Subcutaneous adipose tissue (tissue), 3 donors: Measurements from ENCODE around the genes P4HA3, CHRDL2 and ARRB1.

DNA sequence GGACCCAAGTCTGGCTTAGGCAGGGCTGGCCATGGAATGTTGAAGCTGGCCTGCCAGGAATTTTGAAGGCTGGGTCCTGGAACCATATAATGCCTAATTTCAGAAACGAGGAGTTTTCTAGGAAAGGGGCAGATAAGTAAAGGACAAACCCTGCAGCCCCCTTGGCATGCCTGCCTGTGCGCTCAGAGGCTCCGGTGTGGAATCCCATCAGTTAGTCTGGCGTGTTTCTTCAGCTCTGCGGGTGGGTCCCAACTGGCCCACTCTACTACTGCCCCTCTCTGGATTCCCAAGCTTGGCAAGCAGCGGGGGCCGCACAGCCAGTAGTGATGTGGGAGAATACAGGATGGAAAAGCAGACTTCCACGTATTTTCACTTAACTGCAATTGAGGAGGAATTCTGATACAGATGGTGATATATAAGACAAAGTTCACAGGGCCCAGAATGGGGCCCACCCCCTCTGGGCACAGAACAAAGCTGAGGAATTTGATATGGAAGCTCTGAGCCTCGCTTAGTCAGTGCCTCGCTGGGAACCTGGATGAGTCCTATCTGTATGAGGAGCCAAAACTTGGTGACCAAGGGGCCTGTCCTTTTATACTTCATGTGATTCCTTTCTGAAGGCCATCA is 25.7 kb downstream of the RELT start:
- PRO-cap = no peak
- RAMPAGE, long total RNA, 3 experiments = no peak in any of the 3 experiments

DNA sequence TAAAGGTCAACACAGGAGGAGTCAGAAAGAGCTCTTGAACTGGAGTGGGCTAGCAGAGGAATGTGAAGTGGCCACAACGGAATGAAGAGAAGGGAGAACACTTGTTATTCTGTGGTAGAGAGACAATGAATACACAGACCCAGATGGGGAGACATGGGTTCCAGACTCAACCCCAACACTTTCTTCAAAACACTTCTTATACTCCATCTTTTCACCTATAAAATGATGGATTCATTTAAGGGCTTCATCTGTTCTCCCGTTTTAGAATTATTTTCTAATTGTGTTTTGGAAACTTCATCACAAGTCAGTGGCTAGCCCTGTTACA is 88.3 kb downstream of the RELT start:
- PRO-cap = no peak
- RAMPAGE, long total RNA, 3 experiments = no peak in any of the 3 experiments

GRCh38 chr11:73467450-73467992 is 91.3 kb downstream of the RELT start:
- PRO-cap = bidirectional peak, plus-strand start at chr11:73467746, minus-strand start at chr11:73467617
- RAMPAGE, long total RNA, 3 experiments = no peak in any of the 3 experiments

- PRO-cap = no peak
- RAMPAGE, long total RNA, 3 experiments = no peak in any of the 3 experiments
Measured at GRCh38 chr11:73595588-73596099, 2.3 kb downstream of the FAM168A start.

- PRO-cap = no peak
- RAMPAGE, long total RNA, 3 experiments = no peak in any of the 3 experiments
Measured at GRCh38 chr11:73651964-73653044, 5.9 kb downstream of the PLEKHB1 start.

DNA sequence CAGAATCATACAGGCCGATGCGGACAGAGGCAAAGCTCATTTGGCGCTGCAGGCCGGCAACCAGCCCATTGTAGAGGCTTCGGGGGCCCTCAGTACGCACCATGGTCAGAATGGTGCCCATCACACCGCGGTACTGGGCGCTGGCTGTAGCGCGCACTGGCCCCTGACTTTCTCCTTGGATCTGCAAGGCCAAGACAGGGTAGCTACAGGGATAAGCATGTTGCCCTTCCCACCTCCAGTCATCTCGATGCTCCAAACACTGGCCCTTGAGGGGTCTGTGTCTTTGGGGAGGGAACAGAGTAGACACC is 4.8 kb downstream of the UCP2 start:
- PRO-cap = no peak
- RAMPAGE, long total RNA, 3 experiments = no peak in any of the 3 experiments

DNA sequence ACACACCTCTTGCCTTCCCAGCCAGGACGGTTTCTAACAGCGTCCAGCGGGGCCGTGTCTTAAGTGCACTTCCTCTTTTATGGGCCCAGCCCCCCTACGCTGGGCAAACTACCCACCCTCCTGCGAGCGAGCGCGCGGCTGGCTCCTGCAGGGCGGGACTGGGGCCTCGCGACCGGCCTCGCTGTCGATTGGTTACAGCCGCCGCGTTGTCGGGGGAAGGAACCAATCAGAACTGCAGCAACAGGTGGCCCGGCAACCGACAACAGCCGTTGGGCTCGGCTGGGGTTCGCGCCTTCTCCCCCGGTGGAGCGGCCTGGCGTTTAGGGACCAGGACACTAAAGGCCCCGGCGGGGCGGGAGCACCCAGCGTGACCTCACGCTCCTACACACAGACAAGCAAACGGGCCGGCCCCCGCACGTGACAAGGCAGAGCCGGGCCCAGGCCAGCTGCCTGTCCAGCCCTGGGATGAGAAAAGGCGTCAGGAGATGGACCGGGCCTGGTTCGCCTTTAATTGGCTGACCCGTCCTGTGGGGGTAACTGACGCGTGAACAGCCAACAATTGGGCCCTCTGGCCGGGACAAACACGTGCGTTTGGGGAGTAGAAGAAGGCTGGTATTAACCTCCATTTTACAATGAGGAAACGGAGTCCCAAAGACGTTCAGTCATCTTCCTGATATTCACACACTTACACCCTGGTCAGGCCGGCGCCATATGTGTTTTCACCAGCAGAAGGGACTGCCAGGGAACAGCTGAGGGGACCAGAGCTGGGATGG is 711 bp upstream of the UCP2 start:
- PRO-cap = bidirectional peak, plus-strand start at position 471 of the sequence, minus-strand start at position 160 of the sequence
- RAMPAGE, long total RNA, 3 experiments = no peak in any of the 3 experiments

- PRO-cap = no peak
- RAMPAGE, long total RNA, 3 experiments = no peak in any of the 3 experiments
Measured at GRCh38 chr11:74085553-74085839, 76.6 kb upstream of the UCP3 start.

GRCh38 chr11:74311333-74311858 is at the start of gene P4HA3:
Gene P4HA3, minus strand, starts transcription at chr11:74311640.
- PRO-cap = unidirectional peak, minus-strand start at chr11:74311611; unidirectional peak, minus-strand start at chr11:74311676
- RAMPAGE, long total RNA, 3 experiments = no peak in any of the 3 experiments

DNA sequence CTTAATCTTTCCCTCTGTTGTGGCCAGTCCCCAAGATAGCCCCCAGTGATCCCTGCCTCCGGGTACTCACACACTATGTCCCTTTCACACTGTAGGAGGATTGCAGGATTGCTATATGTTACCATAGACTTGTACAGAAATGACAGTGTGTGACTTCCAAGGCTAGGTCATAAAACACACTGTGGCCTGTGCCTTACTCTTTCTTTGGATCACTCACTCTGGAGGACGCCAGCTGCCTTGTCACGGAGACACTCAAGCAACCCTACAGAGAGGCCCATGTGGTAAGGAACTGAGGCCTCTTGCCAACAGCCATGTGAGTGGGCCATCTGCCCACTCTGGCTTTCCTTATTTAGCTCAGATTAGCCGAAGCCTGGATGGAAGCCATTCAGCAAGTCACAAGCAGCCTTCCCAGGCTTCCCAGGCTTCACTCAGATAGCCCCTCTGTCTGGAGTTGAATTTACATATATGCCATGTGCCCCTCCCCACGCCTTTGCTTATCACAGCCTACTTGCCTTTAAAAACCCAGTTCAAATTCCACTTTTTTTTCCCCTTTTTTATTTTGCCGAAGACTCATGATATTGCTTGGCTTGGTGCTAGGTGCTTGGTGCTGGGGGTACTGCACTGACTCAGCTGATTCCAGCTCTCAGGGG is 14.2 kb upstream of the P4HA3 start:
- PRO-cap = no peak
- RAMPAGE, long total RNA, 3 experiments = no peak in any of the 3 experiments

DNA sequence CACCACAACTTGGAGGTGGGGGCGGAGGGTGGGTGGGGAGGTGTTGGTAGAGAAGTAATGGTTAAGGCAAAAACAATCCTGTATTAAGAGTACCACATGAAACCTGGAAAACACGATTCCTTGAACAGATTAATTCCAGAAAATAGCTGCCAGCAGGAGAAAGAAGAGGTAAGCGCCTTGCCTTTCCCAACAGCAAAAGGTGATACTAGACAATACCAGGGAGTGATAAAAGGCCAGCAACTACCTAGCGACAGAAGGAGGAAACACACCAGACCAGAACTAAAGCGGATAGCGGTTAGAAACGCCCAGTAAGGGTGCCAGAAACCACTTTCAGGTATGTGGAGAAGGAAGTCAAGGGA is 918 bp downstream of the PGM2L1 start:
- PRO-cap = no peak
- RAMPAGE, long total RNA, 3 experiments = no peak in any of the 3 experiments

DNA sequence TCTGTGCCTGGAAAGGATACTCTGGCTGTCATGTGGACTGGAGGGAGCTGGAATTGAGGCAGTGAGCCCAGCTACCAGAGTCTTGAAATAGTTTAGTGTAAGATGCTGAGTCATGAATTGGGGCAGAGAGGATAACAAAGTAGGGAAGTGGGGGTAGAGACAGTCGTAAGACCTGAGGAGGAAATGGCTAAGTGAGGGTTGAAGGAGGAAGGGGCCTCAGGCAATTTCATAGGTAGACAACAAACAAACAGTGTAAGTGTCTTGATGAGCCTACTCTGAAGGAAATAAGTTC is 6.6 kb downstream of the KCNE3 start:
- PRO-cap = unidirectional peak, plus-strand start at position 137 of the sequence; unidirectional peak, plus-strand start at position 190 of the sequence
- RAMPAGE, long total RNA, 3 experiments = no peak in any of the 3 experiments

DNA sequence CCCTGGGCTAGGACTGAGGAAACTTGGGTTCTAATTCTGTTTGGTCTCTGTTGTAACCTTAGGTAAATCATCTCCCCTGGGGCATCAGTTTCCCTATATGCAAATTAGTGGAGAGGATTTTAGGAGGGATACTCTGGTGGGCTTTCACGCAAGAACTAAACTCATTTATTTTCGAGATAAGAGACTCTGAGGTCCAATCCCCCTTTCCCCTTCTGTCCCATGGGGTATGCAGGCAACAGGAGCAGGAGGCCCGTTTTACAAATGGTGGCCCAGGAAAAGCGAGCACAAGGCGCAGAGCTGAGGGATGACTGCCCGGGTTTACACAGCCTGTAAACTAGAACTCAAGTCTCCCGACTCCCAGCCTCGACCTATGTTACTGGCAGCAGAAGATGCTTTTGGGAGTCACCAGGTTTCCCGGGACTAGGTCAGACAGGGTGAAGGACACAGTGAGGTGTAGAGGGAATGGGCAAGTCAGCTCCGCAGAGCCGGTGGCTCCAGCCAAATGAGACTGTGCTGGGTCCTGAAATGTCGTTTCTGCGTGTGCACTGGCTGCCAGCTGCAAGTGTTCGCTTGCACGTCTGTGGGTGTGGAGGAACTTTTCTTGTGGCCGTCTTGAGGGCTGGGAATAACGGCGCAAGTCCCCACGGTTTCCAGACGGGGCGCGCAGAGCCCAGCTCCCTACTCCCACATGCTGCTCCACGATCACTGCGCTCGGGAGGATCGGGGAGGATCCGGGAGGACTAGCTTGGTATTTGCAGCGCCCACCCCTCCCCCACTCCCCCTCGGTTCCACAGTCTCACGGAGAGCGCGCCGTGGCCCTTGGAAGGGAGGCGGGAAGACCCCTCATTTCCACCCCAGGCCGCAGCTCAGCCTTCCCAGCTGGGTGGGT is 603 bp downstream of the KCNE3 start:
- PRO-cap = no peak
- RAMPAGE, long total RNA, 3 experiments = no peak in any of the 3 experiments

DNA sequence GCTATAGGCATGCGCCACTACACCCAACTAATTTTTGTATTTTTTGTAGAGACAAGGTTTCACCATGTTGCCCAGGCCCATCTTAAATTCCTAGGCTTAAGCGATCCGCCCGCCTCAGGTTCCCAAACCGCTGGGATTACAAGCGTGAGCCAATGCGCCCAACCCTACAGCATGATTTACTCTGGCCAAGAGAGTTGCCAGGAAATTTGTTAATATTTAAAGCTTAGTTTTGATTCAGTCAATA is 25.4 kb downstream of the POLD3 start:
- PRO-cap = no peak
- RAMPAGE, long total RNA, 3 experiments = no peak in any of the 3 experiments

DNA sequence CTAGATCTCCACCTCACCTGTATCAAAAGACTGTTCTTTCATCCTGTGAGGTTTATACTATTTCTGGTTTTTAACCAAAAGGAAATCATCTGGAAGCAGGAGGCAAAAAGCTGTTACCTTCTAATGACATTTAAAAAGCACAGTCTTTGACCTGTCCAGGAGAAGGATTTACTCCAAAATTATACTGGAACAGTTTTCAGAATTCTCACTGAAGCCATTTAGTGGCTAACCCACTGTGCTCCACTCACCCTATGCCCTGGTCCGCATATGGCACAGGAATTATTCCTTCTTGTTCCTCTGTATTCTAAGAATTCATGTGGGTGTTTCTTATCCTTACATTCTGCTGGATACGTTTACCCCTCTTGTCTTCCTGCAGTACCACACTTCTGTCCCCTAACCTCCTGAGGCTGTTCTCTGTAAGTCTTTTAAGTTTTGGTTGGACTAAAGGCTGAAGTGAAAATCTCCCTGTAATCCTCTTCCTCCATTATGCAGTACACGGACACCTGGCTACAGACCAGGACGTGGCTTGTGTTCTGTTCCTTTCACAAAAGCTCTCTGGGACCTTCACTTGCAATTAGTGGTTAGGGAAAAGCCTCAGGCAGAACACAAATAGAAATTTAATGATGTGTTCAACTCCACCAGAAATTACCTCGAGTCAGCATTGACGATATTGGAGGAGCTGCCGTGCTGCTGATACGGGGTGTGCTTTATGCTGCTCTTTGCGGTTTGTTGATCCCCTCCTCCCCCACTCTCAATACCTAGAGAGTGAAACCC is 48.7 kb downstream of the POLD3 start:
- PRO-cap = no peak
- RAMPAGE, long total RNA, 3 experiments = no peak in any of the 3 experiments

GRCh38 chr11:74730825-74731920 is at the start of gene CHRDL2:
Gene CHRDL2, minus strand, starts transcription at chr11:74731426.
- PRO-cap = no peak
- RAMPAGE, long total RNA, 3 experiments = no peak in any of the 3 experiments

- PRO-cap = no peak
- RAMPAGE, long total RNA, 3 experiments = no peak in any of the 3 experiments
Measured at GRCh38 chr11:75139963-75140642, 10.8 kb upstream of the SLCO2B1 start.

DNA sequence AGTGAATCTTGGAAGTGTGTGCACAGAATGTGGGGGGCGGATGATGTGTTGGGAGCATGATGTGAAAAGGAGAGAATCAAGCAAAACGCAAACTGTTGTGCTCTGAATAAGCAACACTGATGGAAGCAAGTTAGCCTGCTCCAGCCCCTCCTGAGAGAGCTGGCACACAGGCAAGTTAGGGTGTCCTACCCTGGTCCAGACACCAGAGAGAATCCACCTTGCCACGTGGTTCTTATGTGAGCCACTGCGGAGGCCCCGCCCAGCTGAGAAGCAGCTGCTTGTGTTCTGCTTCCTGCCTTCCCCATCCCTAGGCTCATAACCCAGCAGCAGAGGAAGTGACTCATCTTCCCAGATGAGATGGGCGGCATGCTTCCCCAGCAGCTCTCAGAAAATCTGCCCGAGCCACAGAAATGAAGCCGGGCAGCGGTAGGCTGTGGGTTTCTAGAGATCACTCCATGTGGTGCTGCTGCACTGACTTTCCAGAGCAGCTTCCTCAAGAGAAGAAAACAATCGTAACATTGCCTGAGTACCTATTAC is 7.8 kb upstream of the SLCO2B1 start:
- PRO-cap = no peak
- RAMPAGE, long total RNA, 3 experiments = no peak in any of the 3 experiments

- PRO-cap = no peak
- RAMPAGE, long total RNA, 3 experiments = no peak in any of the 3 experiments
Measured at GRCh38 chr11:75154514-75155549, 3.9 kb downstream of the SLCO2B1 start.

- PRO-cap = bidirectional peak, plus-strand start at chr11:75351870, minus-strand start at chr11:75351706; bidirectional peak, plus-strand start at chr11:75352054, minus-strand start at chr11:75351936
- RAMPAGE, long total RNA, 3 experiments = start-site peak on the minus strand in 2 of 3 experiments, at chr11:75351614-75351722 at its widest, 283 to 465 reads per replicate
Measured at GRCh38 chr11:75351564-75352585, at the start of gene ARRB1. Gene ARRB1, minus strand, starts transcription at chr11:75351661.